LNCaP clone FGC (cell line): ENCODE measurements around a stretch of chr2.

- RRBS, 2 experiments: no CpG with 5 or more reads among the region's 17 CpGs
Measured at GRCh38 chr2:217827254-217828323, 175.2 kb downstream of the TNS1 start.

DNA sequence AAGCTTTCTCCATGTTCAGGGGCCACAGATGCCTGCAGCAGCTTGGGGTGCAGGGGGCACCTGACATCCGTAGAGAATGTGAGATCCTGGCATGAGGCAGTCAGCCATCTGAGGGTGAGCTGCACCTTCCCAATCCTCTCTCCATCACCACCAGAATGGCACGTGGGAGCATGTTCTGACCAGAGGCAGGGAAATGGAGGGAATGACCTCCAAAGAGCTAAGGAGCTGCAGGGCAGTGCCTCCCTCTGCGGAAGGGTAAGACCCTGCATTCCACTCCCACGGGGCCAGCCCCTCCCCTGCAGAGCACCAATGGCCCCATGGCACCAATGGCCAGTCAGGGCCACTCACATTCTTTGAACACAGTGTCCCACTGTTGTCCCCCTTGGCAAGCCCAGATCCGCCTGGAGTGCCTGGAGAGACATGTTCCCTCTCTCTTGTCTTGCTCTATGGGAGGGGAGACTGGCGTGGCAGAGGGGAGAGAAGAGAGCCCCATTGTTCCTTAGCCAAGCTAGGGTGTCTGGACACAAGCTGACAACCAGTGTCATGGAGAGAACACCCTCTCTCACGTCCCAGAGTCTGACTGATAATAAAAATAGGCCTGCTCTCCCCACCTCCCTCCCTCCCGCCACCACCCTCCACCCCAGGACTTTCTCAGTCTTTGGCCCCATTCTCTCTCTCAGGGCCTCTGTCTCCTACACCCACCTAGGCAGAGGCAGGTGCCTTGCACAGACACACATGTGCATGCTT is 164.3 kb downstream of the TNS1 start:
- RRBS, 2 experiments: no CpG with 5 or more reads among the region's 8 CpGs

DNA sequence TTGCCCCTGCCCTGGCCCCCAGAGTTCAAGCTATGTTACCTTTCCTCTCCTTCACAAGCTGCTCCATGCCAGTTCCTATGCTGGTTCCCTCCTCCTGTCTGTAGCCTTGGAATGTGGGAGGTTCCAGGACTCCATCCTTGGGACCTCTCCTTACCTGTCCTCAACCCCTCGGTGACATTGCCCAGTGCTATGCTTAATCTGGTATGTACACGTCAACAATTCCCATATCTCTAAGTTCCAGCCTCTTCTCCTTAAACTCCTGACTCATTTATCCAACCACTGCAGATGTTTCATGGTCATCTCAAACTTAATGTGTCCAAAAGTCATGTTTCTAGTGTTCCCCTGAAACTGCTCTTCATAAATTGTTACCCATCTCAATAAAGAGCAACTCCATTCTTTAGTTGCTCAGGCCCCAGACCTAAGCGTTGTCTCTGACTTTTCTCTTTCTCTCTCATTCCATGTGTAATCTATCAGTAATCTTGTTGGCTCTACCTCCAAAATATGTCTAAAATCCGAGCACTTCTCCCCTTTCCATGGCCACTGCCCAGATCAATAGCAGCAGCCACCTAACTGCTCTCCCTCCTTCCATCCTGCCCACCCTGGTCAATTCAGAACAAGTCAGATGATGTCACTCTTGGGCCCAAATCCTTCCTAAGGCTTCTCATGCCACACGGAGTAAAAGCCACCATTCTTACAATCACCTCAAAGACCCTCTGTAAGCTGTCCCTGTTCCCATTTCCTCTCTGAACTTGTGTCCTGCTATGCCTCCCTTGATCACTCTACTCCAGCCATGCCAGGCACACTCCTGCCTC is 160.6 kb downstream of the TNS1 start:
- RRBS, 2 experiments: no CpG with 5 or more reads among the region's 5 CpGs

GRCh38 chr2:217844104-217844460 is 158.7 kb downstream of the TNS1 start:
- RRBS, 2 experiments: no CpG with 5 or more reads among the region's 3 CpGs

DNA sequence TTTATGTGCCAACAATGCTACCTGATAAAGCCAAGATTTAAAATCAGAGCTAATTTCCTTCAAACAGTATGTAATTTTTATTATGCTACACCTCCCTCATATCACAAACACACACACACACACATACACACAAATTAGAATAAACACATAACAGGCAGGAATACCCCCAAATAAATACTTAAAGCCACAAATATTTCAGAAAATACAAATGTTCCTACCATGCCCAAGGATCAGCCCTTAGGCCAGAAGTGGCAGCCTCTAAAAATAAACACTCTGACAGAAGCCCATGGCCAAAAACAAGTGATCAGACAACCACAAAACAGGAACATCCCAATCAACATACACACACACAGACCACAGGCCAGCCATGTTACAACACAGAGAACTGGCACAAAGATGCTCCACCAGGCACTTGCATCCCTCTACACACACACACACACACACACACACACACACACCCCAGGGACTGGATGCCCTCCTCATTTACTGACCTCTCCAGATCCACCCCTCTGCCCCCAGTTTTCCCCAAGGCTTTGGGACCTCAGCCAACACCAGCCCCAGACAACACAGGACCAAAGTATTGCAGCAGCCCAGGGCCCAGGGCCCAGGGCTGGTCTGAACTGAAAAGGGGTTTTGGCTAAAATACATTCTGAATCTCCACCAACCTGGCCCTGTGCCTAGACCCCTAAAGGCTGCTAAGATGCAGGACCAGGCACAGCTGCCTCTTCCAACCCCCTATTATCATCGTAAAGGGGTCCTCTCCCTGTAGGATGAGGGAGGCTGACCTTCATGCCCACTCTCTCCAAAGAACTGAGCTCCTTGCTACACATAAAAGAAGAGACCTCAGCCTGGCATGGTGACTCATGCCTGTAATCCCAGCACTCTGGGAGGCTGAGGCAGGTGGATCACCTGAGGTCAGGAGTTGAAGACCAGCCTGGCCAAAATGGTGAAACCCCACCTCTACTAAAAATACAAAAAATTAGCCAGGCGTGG is 151.5 kb downstream of the TNS1 start:
- RRBS, 2 experiments: no CpG with 5 or more reads among the region's 2 CpGs

DNA sequence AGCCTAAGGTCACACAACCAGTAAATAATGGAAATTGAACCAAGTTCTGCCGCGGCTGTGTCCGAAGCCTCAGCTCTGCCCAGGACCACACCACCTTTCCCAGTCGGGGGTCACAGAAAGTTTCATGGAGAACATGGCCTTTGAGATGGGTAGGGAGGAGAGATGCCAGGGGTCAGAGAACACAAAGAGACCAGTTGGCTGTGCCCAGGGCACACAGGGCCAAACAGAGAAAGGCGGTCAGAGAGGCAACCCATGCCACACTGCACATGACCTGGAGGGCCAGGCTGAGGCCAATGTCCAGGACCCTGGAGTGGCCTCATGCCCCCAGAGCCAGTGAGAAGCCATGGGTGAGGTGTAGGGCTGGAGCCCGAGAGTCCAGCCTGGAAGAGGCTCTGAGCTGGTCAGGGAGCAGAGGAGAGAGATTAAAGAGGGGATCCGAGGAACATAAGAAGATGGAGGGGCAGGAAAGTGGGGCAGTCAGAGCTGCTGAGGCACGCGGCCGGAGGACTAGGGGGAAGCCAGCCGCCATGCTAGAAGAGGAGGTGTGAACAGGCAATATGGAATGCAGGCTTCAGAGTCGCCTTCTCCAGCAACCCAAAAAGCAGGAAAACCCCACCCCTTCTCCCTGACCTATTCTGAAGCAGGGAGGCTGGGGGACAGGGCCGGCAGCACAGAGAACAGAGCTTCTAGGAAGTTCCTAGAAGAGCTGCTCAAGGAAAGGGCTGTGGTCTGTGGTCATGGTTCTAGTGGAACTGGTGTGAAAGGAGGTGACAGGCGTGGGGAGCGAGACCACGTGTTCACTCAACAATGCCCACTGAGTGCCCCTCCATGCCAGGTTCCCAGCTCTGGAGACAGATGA is 72.3 kb downstream of the TNS1 start:
- RRBS, 2 experiments: no CpG with 5 or more reads among the region's 16 CpGs

- RRBS, 2 experiments: no CpG with 5 or more reads among the region's 8 CpGs
Measured at GRCh38 chr2:217931091-217931750, 71.6 kb downstream of the TNS1 start.

GRCh38 chr2:217953348-217953652 is 49.5 kb downstream of the TNS1 start:
- RRBS, 2 experiments: no CpG with 5 or more reads among the region's 2 CpGs

DNA sequence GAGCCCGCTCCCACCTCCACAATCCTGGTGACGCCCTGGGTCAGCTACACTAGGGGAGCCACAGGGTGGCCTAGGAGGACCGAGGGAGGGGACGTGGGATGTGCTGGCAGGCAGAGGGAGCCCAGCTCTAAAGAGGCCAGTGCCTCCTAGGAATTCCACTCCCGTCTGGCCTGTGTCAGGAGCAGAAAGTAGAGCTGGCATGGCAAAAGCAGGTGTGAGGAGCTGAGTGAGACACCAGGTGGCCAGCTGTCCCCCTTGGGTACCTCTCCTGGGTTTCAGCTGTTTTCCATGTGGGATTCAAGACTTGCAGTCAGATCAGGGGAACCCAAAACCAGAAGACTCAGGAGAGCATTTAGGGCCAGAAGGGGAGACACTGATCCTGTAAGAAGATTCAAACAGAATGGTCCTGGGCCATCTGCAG is 49.1 kb downstream of the TNS1 start:
- RRBS, 2 experiments: no CpG with 5 or more reads among the region's 5 CpGs

DNA sequence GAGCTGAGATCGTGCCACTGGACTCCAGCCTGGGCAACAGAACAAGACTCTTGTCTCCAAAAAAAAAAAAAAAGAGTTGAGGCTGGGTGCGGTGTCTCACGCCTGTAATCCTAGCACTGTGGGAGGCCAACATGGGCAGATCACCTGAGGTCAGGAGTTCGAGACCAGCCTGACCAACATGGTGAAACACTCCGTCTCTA is 14.8 kb upstream of the GPBAR1 start:
- RRBS, 2 experiments: no CpG with 5 or more reads among the region's 5 CpGs

DNA sequence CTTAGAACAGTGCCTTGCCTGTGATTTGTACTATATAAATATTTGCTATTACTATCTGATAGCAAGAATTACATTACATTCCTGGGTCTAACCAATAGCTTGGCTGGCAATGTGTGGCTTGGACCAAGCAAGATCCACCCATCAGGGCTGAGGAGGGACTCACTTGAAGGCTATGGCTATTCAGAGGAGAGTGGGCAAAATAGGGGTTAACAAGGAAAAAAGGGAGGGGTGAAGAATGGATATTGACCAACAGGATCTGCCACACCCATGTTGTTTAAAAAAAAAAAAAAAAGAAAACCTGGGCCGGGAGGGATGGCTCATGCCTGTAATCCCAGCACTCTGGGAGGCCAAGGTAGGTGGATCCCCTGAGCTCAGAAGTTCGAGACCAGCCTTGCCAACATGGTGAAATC is 20.0 kb upstream of the TMBIM1 start:
- RRBS, 2 experiments: no CpG with 5 or more reads among the region's 2 CpGs

GRCh38 chr2:218398860-218399012 is 932 bp upstream of the CTDSP1 start:
- RRBS, 2 experiments: no CpG with 5 or more reads among the region's 12 CpGs

GRCh38 chr2:218403006-218403635 is 3.5 kb downstream of the CTDSP1 start:
- RRBS, 2 experiments: no CpG with 5 or more reads among the region's 25 CpGs

- RRBS, 2 experiments: no CpG with 5 or more reads among the region's 17 CpGs
Measured at GRCh38 chr2:218671251-218671845, 454 bp downstream of the RNF25 start.

DNA sequence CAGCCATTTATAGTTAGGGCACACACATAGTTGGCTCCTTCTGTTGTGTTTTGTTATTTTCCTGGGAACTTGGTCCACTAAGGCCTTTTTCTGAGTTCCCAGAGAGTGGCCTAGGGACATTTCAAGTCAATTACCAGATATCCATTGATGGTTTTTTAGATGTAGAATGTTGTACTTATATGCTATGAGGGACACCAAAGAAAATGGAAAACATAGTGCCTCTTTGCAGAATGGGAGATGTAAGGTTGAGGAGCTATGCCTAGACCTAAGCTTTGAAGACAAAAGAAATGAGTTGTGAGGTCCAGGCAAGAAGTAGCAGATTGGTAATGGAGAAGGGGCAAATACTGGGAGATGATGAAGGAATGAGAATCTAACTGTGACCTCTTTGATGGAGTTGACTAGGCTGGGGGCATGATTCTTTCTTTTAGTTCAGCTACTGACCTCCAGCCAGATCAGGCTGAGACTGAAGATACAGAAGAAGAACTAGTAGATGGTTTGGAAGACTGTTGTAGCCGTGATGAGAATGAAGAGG is 29.1 kb downstream of the TTLL4 start:
- RRBS, 2 experiments: no CpG with 5 or more reads among the region's 1 CpG

GRCh38 chr2:218755179-218755744 is 26.7 kb upstream of the CYP27A1 start:
- RRBS, 2 experiments: no CpG with 5 or more reads among the region's 5 CpGs

DNA sequence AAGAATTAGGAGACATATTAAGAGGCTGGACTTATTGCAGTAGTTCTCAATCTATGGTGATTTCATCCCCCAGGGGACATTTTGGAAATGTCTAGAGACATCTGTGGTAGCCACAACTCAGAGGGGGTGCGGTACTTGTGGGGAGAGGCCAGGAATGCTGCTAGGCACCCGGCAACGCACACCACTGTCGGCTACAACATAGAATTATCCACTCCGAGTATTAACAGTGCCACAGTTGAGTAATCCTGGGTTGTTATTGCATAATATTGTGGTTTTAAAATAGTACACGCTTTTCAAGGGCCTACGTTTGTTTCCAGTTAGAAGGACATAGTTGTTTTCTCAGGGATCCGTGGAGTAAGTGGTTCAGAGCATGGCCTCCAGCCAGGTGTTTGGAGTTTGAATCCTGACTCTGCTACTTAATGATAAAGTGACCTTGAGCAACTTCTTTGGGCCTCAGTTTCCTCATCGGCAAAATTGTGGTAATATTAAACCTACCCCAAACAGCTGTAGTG is 24.4 kb downstream of the CYP27A1 start:
- RRBS, 2 experiments: no CpG with 5 or more reads among the region's 9 CpGs

GRCh38 chr2:218829744-218830592 is 29.6 kb upstream of the WNT6 start:
- RRBS, 2 experiments: 25 to 39% methylated on average over 2 of the region's 19 CpGs

GRCh38 chr2:218963851-218964549 is 4.5 kb downstream of the CDK5R2 start:
- RRBS, 2 experiments: no CpG with 5 or more reads among the region's 6 CpGs

DNA sequence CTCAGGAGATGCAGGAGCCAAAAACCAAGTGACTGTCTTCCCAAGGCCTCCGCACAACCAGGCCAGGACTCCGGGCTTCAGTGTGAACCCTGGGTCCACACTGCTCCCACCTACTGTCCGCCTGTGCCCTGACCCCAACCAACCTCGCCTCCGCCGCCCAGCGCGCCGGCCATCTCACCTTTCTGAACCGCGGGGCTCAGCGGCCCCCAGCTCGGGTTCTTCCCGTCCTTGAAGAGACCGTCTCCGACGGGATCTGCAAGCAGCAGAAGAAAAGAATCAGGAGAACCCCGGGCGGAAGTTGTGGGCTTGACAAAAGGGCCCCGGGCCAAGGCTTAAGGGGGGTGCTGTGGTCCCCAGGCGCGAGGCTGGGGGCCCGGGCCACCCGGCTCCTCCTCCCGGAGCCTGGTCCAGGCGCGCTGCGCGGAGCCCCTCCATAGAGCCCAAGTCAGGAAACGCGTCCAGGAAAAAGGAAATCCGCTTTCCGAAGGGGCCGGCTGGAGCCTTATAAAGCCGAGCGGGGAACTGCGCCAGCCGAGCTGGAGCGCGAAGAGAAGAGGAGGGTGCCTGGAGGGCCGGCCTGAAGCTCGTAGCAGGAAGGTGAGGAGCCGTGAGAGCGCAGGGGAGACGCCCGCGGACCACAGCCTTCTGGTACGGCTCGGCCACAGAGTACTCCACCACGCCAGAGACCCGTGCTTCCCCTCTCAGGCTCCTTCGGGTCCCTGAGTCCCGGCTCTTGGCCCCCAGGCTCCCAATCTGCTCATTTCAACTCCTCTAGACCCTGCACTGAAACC is 736 bp downstream of the FEV start:
- RRBS, 2 experiments: 24 to 29% methylated on average over 22 to 23 of the region's 53 CpGs